Hair follicle dermal papilla cell (primary cell): ENCODE measurements around a stretch of chr2.

GRCh38 chr2:65067866-65068299, 11.7 kb downstream of the CEP68 start:
- CAGE, long polyA plus RNA: no peak

- CAGE, long polyA plus RNA: no peak
Measured at GRCh38 chr2:65071332-65072185, 15.3 kb downstream of the CEP68 start.

DNA sequence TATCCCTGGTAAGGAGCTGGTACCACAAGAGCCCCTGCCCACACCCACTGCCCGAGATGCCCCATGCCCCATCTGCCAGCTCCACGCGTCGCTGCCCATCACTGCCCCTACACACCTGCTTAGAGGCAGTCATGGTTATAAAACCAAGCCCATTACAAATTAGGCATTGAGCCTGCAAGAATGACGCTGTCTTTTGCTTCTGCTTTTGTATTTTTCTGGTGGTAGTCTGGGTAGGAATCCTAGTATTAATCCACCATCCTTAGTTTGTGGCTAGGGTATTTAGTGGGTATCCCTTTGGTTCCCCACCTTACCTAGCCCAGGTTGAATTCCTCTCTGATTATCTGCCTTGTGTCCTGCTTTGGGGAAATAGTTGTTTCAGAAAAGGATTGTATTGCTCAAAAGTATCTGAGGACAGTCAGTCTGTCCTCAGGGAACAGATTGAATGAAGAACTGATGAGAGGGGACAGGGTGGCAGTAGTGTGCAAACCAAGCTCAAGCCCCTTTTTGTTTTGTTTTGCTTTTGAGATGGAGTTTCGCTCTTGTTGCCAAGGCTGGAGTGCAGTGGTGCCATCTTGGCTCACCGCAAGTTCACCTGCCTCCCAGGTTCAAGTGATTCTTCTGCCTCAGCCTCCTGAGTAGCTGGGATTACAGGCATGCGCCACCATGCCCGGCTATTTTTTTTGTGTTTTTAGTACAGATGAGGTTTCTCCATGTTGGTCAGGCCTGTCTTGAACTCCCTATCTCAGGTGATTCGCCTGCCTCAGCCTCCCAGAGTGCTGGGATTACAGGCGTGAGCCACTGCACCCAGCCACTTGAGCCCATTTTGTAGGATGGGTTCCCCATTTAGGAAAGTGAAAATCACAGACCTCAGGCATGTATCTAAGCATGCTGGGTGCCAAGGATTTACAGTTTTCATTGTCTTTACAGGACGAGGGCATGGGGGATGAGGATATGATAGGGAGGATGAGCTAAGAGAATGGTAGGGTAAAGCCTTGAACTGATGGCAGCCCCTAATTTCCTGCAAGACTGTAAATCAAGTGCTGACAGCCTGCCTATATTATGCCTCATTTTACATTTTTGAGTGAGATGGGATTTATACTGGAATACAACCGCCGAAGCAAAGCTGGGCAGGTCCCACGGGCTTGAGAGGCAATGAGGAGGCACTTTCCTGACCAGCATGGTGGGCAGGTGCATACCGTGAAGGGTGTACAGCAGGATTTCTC, 22.2 kb downstream of the CEP68 start:
- CAGE, long polyA plus RNA: no peak

DNA sequence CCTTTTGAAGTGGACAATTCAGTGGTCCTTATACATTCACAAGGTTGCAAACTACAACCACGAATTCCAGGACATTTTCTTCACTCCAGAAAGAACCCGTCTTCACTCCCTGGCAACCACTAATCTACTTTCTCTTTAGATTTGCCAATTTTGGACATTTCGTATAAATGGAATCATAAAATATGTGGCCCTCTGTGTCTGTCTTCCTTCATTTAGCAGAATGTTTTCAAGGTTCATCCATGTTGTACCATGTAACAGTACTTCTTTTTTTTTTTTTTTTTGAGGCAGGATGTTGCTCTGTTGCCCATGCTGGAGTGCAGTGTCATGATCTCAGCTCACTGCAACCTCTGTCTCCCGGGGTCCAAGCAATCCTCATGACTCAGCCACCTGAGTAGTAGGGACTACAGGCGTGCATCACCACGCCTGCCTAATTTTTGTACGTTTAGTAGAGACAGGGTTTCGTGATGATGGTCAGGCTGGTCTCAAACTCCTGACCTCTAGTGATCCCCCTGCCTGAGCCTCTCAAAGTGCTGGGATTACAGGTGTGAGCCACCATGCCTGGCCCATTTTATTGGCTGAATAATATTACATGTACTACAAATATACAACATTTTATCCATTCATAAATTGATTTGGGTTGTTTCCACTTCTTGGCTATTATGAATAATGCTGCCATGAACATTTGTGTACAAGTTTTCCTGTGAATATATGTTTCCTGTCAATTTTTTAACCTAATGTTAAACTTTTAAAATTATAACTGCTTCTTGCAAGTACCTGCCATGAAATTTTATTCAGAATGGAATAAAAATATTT, 31.1 kb downstream of the RAB1A start:
- CAGE, long polyA plus RNA: no peak

DNA sequence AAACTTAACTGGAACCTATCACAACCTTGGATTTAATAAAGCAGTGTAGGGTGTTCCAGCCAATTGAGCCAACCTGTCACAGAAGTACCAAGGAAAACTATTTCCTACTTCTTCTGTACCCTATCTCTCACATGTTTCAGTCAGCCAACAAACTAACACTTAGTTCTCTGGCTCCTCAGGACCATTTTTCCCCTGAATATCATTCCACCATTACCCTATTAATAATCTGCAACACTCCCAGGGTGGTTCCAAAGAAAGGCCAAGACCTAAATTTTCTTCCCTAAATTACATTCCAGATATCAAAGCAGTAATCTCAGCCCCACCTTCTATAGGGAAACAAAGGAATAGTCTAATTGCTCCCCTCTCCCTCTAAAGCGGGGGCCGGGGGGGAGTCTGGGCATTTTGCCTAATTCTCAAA, 8.5 kb downstream of the RAB1A start:
- CAGE, long polyA plus RNA: no peak

GRCh38 chr2:65126886-65127966, 2.7 kb downstream of the RAB1A start:
- CAGE, long polyA plus RNA: no peak

DNA sequence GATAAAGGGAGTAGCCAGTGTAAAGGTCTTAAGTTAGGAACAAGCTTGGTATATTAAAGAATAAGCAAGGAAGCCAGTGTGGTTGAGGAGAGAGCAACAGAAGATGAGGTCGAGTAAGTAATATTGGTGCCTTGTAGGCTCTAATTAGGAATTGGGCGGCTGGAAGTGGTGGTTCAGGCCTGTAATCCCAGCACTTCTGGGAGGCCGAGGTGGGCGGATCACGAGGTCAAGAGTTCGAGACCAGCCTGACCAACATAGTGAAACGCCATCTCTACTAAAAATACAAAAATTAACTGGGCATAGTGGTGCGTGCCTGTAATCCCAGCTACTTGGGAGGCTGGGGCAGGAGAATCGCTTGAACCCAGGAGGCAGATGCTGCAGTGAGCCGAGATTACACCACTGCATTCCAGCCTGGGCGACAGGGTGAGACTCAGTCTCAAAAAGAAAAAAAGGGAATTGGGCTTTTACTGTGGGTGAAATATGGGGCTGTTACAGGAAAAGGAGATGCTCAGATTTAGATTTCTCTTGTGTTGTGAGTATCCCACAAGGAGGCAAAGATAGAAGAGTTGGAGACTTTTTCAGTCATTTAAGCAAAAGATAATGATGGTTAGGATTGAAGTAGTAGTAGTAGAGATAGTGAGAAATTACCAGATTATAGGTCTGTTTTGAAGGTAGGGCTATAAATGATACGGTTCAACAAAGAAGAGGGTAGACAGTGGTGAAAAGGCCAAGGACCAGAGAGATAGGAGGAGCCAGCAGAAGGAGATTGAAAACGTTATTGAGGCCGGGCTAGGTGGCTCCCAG, 20.5 kb downstream of the ACTR2 start:
- CAGE, long polyA plus RNA: no peak

DNA sequence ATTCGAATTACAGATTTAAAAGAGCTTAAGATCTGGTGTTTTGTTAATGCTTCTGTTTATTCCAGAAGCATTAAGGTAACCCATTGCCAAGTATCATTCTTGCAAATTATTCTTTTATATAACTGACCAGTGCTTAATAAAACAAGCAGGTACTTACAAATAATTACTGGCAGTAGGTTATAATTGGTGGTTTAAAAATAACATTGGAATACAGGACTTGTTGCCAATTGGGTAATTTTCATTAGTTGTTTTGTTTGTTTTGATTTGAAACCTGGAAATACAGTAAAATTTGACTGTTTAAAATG, 41.9 kb downstream of the ACTR2 start:
- CAGE, long polyA plus RNA: no peak

- CAGE, long polyA plus RNA: no peak
Measured at GRCh38 chr2:65276201-65276615, 48.6 kb downstream of the ACTR2 start.

DNA sequence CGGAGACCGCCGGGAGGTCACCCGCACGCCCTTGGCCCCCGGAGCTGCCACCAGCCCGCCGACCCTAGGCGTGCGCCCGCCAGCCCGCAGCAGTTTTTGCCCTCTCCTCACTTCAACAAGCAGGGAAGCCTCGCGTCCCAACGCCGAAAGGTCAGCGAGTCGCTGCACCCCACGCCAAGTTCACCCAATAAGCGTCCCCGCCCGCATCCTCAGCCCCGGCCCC, 798 bp downstream of the SPRED2 start:
- CAGE, long polyA plus RNA: no peak

- CAGE, long polyA plus RNA: no peak
Measured at GRCh38 chr2:65432901-65433208, 456 bp upstream of the SPRED2 start.

DNA sequence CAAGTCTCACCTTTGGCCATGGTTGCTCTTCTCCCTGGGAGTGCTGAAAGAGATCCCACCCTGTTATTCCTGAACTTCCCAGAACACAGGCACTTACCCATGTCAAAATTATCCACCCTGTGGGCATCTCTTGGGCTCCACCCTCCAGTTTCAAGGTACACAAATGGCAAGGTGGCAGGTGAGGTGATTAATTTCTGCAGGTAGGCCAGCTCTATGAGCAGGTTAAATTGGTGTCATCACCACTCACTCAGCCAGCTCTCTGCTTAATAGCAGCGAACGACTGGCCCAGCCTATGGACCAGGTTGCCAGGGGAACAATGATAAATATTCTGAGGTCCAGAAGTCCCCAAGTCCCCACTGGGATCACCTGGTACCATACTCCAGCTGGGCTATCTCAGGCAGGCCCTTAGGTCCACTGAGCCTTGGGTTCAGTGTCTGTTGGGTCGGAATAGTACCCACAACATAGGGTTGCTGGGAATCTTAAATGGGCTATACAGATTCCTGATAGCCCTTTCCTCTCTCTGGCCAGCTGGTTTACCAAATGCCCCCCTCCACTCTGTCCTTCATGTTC, 2.4 kb upstream of the SPRED2 start:
- CAGE, long polyA plus RNA: no peak

- CAGE, long polyA plus RNA: no peak
Measured at GRCh38 chr2:65819031-65819741, 386.8 kb upstream of the SPRED2 start.

- CAGE, long polyA plus RNA: no peak
Measured at GRCh38 chr2:65846997-65847478, 414.6 kb upstream of the SPRED2 start.

GRCh38 chr2:66578059-66579163, 143.5 kb downstream of the MEIS1 start:
- CAGE, long polyA plus RNA: no peak

- CAGE, long polyA plus RNA: no peak
Measured at GRCh38 chr2:66686759-66687092, 251.8 kb downstream of the MEIS1 start.

DNA sequence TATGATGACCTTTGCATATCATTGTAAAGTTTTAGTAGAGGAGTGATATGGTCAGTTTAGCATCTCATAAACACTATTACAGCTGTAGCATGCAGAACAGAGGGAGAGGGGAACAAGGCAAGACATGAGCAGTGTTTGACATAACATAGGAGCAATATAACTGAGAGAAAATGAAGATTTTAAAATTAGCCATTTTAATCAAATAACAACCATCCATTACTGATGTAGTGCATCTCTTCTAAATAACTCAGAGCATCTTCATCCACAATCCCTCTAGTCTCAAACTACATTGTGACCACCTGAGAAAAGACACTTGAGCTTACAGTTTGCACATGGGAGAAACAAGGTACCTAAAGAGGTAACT, 155.7 kb downstream of the ETAA1 start:
- CAGE, long polyA plus RNA: no peak

DNA sequence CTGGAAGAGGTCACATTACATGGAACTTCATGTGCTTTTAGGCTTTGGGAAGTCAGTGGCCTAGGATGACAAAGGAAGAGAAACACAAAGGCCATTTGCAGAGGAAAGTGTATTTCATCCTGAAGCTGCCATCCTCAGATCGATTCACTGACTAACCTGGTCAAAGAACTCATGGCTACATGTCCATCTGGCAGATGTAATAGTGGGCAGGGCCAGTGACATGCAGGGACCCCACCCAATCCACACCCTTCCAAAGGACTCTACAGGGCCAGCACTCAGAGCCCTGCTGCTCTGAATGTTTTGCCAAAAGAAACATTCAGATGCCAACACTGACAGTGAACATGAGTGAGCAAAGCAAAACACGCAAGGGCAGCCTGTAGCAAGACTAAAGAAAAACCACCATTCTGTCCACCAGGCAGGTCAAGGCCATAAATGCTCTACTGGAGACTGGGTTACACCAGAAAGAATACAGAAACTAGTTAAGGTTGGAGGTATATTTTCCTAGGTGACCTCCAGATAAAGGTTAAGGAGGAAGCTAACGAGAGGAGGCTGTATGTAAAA, 176.0 kb downstream of the ETAA1 start:
- CAGE, long polyA plus RNA: no peak

- CAGE, long polyA plus RNA: no peak
Measured at GRCh38 chr2:68201523-68202097, 43.9 kb downstream of the PNO1 start.

DNA sequence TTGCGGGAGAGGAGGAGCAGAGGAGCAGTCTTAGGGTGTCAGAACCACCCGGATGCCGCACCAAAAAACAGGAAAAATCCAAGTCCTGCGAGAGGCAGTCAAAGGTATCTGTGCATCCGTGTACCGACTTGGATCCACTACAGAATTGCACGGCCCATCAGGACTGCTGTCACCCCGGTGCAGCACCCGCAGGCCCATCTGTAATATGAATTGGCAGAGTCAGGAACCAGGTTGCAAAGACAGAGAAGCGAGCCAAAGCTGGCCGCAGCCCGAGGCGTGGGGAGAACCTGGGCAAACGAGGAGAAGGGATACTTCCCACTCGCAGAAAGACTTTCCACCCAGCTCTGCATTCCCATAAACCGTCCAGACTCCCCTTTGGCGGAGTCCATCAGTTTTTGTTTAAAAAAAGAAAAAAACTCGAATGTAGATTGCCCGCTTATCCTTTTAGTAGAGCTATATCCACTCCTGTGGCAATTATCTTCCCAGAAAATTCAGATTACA, 658 bp upstream of the PPP3R1 start:
- CAGE, long polyA plus RNA: no peak